ENCODE measurements around a stretch of chr10.

DNA sequence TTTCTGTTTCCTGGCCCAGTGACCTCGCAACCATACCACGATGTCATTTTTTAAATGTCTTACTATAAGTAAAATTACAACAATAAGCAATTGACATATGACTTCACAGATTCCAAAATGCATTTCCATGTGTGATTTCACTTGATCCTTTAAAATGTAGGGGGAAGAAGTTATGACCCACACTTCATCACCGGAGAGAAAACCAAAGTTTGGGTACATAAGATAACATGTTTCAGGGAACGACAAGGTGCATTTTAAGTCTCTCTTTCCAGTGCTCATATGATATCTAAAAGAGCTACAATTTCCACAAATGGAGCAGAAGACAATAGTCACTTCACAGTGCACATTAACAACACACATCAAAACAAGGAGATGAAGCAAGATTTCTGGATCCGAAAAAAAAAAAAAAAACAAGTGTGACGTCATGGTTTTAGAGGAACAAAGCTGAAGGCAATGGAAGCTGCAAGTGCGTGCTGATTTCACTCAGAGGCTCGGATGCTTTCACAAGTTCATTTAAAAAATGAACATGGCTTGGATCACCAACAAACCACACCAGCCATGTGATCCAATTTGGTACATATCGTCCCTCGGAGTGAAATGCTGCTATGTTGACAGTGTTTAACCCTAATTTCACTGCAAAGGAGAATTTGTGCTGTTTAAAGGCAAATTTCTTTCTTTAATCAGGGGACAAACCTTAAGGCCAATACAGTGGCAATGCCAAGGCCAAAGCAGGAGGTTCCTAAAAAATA lies 336.9 kb upstream of the PRKCQ start:
- CAGE, long polyA plus RNA, result no peak
- RRBS, result no CpG with 5 or more reads among the region's 10 CpGs

DNA sequence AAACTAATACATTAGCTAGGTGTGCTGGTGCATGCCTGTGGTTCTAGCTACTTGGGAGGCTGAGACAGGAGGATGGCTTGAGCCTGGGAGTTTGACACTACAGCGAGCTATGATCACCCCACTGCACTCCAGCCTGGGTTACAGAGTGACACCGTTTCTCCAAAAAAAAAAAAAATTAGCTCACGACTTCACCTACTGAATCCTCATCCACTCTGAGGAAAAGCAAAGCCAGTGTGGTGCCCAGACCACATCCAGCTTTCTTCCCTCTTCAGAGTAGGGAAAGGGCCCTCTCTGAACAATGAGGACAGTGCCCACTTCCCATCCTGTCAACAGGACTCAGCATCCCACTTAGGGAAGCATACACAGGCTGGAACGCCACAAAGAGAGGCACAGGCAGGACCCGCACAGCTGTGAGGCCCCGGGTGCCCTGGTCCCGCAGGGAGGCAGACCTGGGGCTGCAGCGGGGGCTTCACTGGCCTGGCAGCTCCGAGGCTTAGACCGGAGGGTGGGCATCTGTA lies 136.1 kb downstream of the SFMBT2 start:
- CAGE, long polyA plus RNA, result no peak
- RRBS, result 74% methylated on average over 4 of the region's 10 CpGs

DNA sequence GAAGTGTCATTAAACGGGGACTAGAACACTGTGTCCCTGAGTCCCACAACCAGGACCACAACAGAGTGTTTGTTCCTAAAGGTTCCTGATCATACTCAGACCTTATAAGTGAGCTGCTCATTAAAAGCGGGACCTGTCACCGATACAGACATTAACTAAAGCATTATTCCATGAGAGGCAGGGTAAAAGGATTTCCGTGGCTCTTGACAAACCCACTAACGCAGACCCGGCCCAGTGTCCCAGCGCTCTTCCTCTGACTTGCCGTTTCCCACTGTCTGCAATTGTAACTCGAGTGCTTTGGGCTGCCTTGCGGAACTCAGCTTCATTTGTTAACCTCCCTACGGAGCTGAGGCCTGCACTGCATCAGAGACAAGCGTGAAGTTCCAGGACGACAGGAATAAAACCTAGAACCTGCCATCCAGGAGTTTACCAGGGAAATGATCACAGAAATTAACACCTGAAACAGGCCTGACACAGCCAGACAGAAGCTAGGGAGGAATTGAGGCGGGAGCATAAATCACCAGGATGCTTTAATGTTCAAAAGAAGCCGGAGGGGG lies 76.3 kb downstream of the SFMBT2 start:
- CAGE, long polyA plus RNA, result no peak
- RRBS, result no CpG with 5 or more reads among the region's 15 CpGs

GRCh38 chr10:7773727-7774188 lies 14.0 kb downstream of the KIN start:
- CAGE, long polyA plus RNA, result no peak
- RRBS, result no CpG with 5 or more reads among the region's 3 CpGs

- CAGE, long polyA plus RNA, result no peak
- RRBS, result no CpG with 5 or more reads among the region's 38 CpGs
Measured at GRCh38 chr10:8044850-8045962, 9.3 kb upstream of the GATA3 start.

GRCh38 chr10:8059780-8060839 lies 5.6 kb downstream of the GATA3 start:
- CAGE, long polyA plus RNA, result no peak
- RRBS, result 11% methylated on average over 3 of the region's 22 CpGs

DNA sequence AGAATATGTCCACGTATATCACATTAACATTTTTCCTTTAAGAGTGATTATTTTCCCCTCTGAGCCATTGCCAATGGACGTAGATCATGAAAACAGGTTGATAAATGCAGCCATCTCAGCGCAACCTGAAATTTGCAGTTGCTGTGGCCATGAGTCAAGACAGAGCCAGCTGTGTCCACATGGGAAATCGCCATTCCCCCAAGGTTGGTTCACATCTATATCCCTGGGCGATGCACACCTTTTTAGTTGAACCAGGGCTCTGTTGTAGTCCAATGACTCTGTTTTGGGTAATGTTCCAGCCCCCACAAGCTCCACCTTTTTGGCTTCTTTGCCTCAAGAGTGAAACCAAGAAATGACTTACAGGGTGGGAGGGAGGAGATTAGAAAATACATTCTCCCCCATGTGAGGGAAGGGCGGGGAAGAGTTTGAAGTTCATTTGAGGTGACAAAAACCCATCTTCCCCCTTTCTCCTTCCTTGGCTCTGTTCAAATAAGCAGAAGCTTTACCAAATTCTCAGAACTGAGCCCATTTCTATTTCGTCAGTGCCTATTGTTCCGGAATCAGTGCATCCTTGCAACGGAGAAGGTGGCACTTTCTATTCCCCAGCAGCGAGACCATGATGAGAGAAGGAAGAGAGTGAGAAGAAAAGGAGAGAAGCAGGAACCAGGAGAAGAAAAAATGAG lies 82.8 kb downstream of the GATA3 start:
- CAGE, long polyA plus RNA, result no peak
- RRBS, result no CpG with 5 or more reads among the region's 10 CpGs

DNA sequence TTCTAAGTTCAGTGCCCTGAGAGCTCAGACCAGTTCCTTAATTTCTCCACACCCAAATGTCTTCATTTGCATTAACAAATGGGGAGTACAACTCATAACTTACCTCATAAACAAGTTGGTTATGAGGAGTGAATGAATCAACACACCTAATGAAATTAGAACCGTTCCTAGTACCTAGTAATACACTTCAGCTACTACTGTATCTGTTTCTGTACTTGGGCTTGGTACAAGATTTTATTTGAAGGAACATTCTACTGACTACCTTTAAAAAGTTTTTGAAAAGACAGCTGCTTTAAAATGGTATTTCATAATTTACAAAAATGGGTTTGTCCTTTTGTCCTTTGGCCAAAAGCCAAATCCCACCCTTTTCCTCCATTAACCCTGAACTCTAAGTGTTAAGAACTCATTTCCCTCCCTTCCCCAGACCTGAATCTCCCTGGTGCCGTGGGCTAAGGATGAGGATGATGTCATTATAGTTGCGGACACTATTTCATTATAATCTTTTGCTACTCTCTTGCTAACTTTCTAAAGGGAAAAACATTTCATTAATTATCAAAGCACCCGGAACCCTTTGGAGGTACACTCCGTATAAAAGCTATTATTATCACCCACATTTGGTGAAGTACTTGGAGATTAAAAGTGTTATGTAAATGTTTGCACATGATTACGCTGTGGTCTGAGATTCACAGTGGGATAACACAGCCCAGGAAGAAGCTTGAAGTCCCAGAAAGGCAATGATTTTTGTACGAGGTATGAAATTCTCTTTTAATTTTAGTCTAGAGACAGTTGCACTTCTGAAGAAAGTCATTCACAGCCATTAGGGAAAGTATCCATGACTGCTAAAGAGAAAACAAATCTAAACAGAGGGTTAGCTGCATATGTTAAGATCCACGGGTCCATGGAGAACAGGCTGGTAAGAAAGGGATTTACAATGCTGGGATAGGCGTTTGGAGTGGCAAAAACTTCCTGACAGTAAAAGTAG lies 221.2 kb upstream of the CELF2 start:
- CAGE, long polyA plus RNA, result no peak
- RRBS, result no CpG with 5 or more reads among the region's 9 CpGs

- CAGE, long polyA plus RNA, result no peak
- RRBS, result no CpG with 5 or more reads among the region's 8 CpGs
Measured at GRCh38 chr10:10871867-10872784, 145.5 kb upstream of the CELF2 start.

GRCh38 chr10:10910708-10912101 lies 106.5 kb upstream of the CELF2 start:
- CAGE, long polyA plus RNA, result no peak
- RRBS, result 3% methylated on average over 5 of the region's 29 CpGs

- CAGE, long polyA plus RNA, result no peak
- RRBS, result no CpG with 5 or more reads among the region's 2 CpGs
Measured at GRCh38 chr10:10985448-10985730, 32.3 kb upstream of the CELF2 start.

DNA sequence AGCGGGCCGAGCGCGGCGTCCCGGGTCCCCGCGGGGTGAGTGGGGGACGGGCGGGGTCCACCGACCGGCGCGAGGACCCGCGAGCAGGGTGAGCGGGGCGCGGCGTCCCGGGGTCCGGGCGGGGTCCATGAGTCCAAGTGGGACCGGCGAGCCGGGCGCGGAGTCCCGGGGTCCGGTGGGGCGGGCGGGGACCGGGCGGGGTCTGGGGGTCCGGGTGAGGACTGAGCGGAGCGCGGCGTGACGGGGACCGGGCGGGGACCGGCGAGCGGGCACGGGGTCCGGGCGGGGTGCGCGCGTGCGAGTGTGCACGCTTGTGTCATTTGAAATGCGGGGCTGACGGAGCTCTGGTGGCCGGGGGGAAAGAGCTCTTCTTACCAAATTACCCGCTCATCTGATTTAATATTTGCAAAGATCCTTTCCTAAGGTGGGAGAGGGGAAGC lies 789 bp downstream of the CELF2 start:
- CAGE, long polyA plus RNA, result no peak
- RRBS, result 4% methylated on average over 31 of the region's 57 CpGs

- CAGE, long polyA plus RNA, result no peak
- RRBS, result no CpG with 5 or more reads among the region's 7 CpGs
Measured at GRCh38 chr10:11147893-11148257, 130.2 kb downstream of the CELF2 start.

DNA sequence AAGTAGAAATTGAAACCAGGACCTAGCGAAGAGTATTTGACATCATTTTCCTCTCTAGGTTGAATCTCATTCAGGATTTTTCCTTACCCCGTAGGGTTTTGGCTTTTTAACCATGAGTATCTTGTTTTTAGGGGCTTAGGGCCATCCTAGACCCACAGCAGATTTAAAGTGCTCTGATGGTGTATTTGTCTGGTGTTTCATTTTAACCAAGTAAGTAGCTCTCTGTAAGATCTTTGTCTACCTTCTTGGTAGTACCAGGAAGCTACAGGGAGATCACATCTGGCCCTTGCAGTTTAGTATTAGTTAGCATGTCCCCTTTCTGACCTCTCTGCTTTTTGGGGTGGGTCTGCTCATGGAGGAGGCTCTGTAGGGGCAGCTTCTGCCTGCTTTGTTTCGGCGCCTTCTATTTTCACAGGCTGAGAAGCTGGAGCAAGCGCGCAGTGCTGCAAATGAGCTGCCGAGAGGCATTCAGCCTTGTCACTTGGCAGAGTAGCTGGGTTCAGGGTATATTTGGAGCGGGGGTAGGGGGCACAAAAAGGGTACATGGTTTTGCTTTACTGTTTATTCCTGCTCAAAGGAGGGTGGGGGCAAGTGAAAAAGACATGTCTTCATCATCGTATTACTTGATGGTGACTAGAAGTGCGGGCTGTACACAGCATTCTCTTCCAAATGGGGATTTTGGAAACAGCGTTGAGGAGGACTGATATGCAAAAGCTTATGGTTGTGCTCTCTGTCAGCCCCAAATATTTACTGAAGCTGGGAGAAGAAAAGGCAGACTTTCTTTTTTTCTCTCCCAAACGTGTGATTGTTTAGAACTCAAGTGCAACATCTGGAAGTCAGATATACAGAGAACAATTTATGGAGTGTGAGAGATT lies 146.3 kb downstream of the CELF2 start:
- CAGE, long polyA plus RNA, result no peak
- RRBS, result no CpG with 5 or more reads among the region's 12 CpGs

DNA sequence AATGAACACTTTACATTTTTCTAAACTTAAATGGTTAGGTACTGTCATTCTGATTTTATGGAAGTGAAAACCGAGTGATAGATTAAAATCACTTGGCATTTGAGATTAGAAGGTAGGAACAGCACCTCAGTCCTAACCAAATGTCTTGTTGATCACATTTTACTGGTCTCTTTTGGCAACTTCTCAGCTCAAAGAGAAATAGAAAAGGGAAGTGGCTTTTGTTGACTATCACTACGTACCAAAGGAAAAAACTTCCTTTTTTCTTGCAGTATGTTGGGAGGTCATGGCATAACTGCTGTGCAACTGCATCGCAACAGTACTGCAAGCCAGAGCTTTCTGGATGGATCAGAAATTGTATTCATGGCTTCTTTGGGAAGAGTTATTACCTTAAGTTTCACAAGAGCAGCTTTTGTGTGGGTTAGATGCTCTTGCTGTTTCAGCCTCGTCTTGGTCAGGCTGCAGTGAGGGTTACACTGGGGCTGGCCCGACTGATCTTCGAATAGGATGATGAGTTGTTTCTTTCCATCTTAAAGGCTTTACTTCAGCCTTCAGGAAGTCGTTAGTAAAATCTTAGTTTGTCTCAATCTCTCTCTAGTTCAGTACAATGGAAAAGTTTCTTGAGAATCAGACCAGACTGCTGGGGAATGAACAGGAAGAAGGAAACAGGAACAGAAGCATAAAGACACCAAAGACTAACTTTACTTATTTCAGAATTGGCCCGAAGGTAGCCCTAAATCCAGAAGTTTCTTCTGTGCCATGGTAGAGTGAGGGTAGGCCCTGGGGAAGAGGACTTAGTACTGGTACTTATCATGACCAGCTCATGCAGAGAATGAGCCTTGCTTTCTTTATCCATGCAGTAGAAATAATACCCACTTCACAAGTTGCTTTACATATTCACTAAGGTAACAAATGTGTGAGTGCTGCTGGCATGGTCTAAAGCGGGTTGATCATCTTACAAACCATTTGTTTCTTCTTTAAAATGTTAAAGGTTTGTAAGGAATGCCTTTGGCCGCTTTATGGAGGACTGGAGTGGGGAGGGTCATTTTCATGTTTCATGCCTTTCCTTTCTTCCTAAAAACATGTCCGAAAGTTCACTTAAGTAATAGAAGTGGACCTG lies 153.6 kb downstream of the CELF2 start:
- CAGE, long polyA plus RNA, result no peak
- RRBS, result no CpG with 5 or more reads among the region's 11 CpGs

- CAGE, long polyA plus RNA, result no peak
- RRBS, result no CpG with 5 or more reads among the region's 11 CpGs
Measured at GRCh38 chr10:11178437-11179155, 160.9 kb downstream of the CELF2 start.

DNA sequence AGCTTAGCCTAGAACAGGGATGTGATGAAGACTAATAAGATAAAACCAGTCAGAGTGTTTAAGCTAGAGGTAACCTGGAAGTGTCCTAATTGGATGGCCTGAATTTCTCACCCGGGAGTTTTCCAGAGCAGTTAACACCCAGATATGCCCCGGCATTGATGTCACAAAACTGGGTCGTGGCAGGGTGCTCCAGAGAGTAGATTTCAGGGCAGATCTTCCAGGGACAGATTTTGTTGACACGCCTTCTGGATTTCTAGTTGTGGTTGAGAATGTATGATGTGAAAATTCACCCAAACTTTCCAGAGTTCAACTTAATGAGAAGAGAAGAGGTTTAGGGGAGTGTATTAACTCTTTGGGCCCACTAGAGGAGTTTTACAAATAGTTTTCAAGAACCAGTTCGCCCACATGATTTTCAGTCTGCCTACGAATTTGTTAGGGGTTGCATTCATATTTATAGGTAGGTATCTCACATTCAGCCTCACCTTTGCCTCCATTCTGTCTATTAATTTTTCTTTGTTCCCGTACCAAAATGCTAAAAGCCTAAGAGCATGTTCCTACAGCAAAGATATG lies 182.2 kb downstream of the CELF2 start:
- CAGE, long polyA plus RNA, result no peak
- RRBS, result no CpG with 5 or more reads among the region's 7 CpGs

GRCh38 chr10:11208917-11210217 lies 191.7 kb downstream of the CELF2 start:
- CAGE, long polyA plus RNA, result no peak
- RRBS, result no CpG with 5 or more reads among the region's 19 CpGs

- CAGE, long polyA plus RNA, result no peak
- RRBS, result no CpG with 5 or more reads among the region's 9 CpGs
Measured at GRCh38 chr10:11229906-11230829, 212.5 kb downstream of the CELF2 start.

DNA sequence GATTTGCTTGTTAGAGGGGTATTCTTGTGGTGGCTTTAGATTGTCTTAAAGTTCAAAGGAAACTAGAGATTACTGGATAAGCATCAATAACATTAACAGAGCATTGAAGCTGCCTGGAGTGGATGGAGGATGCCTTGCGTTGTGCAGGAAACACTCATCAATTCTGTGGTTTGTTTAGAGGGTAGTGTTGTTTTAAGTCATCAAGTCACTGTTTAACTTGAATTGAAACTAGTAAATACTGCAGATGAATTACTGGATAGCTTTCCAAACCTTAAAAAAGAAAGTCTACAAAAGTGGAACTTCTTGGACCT lies 218.6 kb downstream of the CELF2 start:
- CAGE, long polyA plus RNA, result no peak
- RRBS, result no CpG with 5 or more reads among the region's 1 CpG

Measured in BJ (cell line).